Hair follicle dermal papilla cell (primary cell): ENCODE measurements around a stretch of chr2.

DNA sequence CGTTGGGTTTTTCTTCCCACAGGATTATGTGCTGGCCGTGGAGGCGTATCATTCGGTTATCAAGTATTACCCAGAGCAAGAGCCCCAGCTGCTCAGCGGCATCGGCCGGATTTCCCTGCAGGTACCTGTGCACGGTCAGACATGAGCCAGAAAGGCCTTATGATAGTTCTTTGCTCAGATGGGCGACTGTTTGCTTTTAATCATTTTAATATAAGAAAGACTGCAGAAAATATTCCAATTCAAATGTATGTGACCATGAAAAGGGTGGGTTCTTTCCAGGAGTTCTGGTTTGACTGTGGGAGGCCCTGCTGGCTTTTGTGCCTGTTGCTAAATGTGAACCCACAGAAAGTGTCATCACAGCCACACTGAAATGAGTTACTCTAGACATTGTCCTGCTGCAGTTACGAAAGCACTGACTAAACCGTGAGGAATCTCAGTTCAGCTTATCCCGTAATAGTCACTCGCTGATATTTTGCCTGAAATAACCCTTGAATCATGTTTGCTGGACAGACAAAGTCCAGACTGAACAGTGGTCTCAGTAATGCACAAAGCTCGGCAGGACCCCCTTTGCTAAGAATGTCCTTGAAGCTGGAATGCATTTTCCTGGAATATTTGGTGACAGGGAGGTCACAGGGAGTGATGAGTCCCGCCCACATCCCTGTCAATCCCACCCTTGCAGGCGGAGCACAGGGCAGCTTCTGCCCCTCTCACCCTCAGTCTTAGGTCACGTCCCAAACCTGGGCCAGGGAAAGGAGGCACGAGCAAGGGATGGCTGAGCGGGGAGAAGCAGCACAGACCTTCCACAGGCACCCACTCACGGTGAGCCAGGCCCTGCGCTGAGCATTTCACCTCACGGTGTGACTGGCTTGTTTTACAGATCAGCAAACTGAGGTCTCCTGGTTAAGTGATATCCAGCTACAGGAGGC is 53.5 kb downstream of the ADI1 start:
- CAGE, long polyA plus RNA: no peak

DNA sequence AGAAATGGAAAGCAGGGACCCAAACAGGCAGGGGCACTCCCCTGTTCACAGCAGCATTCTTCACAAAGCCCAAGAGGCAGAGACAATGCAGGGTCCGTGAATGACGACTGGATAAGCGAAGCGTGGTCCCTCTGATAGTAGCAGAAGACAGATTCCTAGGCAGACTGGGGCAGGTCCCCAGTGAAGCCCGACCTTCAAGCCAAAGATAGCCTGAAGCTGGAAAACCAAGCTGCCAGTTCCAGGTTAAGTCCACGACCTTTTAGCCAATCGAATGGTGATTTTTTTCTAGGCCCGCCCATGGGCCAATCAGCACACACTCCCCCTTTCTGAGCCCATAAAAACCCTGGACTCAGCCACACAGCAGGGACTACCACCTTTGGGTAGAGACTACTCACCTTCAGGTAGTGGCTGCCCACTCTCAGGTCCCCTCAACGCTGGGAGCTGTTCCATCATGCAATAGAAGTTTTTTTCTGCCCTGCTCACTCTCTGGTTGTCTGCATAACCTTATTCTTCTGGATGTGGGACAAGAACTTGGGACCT is 14.5 kb upstream of the ADI1 start:
- CAGE, long polyA plus RNA: no peak

GRCh38 chr2:3536731-3537168 is 17.4 kb upstream of the ADI1 start:
- CAGE, long polyA plus RNA: no peak

DNA sequence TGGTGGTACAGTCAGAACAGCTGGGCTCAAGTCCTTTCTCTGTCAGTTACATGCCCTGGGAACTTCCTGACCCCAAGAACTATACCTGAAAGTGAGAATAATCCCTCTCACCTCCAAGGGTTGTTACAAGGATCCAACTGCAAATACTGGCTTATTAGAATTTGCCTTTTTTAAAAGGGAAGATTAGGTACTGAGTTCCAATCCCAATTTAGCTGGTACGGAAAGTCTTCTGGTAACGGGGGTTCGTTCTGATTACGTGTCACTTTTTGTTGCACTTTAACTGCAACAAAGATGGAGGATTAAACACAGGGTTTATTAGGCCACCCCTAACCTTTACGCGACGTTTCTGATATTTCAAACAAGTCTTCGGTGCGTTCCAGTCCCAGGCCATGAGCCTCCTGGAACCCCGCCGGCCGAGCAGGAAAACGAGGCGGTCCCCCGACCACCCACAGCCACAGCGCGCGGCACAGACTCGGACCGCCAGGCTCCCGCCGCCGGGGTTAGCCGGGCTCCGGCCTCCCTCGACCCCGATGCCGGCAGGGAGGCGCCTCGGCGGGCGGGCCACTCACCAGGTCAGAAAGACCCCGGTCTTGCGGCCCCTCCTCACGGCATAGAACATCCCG is 458 bp downstream of the RNASEH1 start:
- CAGE, long polyA plus RNA: no peak

DNA sequence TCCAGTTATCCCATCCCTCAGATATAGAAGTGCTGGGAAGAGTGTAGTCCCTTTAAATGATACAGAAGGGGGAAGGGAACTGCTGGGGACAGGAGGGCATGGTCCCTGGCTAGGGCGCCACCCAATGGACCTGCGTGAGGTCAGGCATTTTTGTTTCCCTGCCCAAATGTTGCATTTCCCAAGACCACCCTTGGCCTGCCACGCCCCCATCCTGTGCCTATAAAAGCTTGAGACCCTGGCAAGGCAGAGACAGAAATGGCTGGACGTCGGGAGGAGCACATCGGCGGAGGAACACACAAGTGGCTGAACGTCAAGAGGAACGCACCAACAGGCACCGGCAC is 35.8 kb downstream of the DCDC2C start:
- CAGE, long polyA plus RNA: no peak

DNA sequence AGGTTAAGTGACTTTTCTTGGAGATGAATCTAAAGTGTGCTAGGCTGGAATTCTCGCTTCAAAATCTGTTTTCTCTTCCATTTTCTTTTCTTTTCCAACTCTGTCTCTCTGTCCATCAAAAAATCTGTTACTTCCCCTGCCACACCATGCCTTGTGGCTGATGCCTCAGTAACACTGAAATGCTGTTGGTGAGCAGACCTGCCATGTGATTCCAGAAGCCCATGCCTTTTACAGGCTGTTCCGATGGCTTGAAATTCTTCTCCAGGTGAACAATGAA is 633.2 kb upstream of the SOX11 start:
- CAGE, long polyA plus RNA: no peak

DNA sequence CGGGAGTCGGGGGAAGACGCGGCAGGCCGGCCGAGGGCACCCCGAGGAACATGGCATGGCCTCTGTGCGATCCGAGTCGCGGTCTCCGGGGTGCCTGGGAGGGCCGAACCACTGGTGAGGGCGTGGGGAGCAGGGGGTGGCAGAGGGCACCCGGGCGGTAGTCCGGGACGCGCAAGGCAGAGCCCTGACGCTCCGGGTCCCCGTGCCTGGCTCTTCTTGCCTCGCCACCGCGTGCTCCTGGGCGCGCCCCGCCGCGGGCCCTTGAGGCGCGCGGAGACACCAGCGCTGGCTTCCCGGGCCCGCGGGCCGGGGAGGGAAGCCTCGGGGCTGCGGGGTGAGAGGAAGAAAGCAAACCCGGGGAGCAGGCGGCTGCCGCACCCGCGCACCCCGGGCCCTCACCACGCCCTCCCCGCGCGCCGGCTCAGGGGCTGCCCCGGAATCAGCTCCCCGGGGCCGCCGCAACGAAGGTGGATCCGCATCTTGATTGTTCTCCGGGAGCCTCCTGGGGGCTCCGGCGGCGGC is 4.3 kb downstream of the SOX11 start:
- CAGE, long polyA plus RNA: no peak

DNA sequence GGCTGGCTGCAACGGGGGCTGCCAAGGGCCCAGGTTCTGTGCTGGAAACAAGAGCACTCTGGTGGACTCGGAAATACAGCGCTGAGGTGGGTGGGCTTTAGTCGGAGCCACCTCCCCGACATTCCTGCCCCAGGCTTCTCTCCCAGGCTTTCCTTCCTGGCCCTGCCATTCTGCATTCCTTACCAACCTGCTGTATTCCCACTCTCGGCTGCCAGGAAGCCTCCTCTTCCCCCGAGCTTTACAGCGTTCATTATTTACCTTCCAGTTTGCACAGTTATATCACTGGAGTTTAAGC is 246.3 kb downstream of the SOX11 start:
- CAGE, long polyA plus RNA: no peak

- CAGE, long polyA plus RNA: no peak
Observed at GRCh38 chr2:6650147-6650934, 215.4 kb downstream of the CMPK2 start.

DNA sequence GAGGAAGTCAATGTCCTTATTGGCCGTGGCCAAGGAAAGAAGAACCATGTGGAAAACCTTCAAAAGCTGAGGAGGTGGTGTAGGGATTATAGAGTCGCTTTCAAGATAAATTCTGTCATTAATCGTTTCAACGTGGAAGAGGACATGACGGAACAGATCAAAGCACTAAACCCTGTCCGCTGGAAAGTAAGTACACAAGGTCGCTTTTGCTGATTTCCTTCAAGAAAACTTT is 9.3 kb downstream of the RSAD2 start:
- CAGE, long polyA plus RNA: no peak

DNA sequence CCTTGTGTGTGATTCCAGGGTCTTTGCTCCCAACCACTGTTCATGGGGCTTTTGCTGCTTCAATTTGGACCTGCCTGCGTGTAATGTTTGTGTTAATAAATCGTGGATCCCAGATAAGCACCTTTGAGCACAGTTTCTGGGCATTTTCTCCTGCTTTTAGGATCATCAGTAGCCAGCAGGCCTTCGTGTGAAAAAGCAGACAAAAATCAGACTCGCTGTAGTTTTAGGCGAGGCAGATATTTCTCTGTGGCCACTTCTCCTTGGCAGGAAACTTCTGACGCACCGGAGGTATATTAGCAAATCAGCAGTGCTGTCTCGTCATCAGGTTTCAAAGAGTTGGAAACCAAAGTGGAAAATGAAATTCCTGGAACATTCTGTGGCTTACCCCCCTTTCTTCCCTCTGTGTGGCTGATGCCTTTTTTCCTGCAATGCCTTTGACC is 93.1 kb downstream of the RNF144A start:
- CAGE, long polyA plus RNA: no peak

- CAGE, long polyA plus RNA: no peak
Observed at GRCh38 chr2:7022428-7023025, 105.3 kb downstream of the RNF144A start.

DNA sequence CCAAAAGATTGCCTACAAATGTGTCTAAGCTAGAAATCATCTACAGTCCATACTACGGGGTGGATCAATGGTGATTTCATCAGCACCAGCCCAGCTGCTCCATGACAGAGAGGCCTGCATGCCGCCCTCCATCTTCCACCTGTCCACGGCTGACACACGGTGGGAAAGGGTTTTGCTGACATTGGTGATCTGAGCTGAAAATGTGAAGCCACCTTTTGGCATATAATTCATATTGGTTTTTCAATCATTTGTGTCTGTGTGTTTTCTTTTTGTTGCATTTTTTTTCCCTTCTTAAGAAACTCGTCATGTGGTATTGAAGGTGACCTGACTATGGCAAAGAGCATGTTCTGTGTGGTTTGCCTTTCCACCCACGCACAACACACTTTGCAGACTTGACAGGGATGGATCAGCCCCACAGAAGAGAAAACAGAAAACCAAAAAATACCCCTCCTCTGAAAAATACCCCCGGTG is 533.1 kb downstream of the RNF144A start:
- CAGE, long polyA plus RNA: no peak

GRCh38 chr2:8116642-8117187 is 565.1 kb upstream of the ID2 start:
- CAGE, long polyA plus RNA: no peak

DNA sequence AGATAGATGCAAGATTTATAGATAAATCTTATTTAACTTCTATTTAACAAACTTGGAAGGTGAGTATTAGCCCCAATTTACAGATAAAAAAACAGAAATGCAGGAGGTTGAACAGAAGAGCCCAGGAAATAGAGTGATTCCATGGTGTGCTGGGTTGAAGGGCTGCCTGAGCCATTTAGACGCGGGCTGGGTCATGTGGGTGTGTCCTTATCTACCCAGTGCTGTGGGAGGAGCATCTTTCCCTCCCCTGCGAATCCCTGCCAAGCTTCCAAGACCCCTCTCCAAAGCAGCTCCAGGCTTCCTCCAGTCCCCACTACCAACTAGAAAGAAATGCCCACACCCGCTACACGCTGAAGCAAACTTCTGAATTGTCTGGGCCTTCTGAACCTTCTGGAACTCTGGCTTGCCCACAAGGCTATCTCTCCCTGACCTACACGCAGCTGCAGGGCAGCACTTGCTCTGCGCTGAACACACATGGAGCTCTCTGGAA is 562.9 kb upstream of the ID2 start:
- CAGE, long polyA plus RNA: no peak

GRCh38 chr2:8219900-8220580 is 461.8 kb upstream of the ID2 start:
- CAGE, long polyA plus RNA: no peak

- CAGE, long polyA plus RNA: no peak
Observed at GRCh38 chr2:8238842-8239380, 442.9 kb upstream of the ID2 start.

- CAGE, long polyA plus RNA: no peak
Observed at GRCh38 chr2:8411642-8412028, 270.2 kb upstream of the ID2 start.

GRCh38 chr2:8571673-8572346 is 110.0 kb upstream of the ID2 start:
- CAGE, long polyA plus RNA: no peak

DNA sequence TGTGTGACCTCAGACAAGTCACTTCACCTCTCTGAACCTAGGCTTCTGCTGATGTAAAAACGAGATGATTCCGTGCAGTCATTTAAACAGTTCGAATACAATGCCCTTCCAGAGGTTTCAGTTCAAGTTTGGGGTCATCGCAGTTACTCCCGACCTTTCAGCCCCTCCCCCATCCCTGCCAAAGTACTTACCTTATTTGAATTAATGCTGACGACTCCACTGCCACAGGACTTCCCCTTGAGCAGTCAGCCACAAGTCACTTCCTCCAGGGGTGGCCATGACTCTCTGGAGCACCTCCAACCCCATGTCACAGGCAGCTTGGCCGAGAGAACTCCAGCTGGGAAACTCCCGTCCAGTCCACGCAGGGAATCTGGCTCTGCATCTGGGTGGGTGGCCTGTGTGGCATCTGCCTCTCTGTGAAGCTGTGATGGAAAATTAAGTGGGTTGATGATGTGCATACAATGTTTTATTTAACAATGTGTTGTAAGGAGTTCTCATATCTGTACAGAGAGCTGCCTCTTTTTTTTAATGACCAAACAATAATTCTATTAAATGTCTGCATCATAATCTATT is 105.0 kb upstream of the ID2 start:
- CAGE, long polyA plus RNA: no peak